Left common carotid artery plus branches (tissue), 1 donor: ENCODE data around the genes PXN and PLA2G1B.

DNA sequence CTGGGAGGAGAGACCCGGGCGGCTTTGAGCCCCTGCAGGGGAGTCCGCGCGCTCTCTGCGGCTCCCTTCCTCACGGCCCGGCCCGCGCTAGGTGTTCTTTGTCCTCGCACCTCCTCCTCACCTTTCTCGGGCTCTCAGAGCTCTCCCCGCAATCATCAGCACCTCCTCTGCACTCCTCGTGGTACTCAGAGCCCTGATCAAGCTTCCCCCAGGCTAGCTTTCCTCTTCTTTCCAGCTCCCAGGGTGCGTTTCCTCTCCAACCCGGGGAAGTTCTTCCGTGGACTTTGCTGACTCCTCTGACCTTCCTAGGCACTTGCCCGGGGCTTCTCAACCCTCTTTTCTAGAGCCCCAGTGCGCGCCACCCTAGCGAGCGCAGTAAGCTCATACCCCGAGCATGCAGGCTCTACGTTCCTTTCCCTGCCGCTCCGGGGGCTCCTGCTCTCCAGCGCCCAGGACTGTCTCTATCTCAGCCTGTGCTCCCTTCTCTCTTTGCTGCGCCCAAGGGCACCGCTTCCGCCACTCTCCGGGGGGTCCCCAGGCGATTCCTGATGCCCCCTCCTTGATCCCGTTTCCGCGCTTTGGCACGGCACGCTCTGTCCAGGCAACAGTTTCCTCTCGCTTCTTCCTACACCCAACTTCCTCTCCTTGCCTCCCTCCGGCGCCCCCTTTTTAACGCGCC is 626 bp downstream of the TMEM233 start:
- PRO-cap: no peak

DNA sequence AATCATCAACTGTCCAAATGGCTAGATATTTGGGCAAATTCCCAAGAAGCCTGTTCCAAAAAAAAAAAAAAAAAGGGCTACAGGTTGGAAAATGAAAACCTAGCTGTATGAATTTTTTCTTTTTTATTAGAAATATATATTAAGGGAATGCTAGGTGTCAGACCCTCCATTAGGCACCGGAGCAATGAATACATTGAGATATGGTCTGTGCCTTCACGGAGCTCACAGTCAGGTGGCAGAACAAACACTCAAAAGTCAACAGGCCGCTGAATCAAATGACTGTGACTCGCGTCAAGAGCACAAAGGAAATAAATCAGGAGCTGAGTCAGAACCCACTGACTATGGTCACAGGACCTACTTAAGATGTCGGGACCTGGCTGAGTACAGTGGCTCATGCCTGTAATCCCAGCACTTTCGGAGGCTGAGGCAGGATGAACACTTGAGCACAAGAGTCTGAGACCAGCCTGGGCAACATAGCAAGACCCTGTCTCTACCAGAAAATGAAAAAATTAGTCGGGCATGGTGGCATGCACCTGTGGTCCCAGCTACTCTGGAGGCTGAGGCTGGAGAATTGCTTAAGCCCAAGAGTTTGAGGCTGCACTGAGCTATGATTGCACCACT is 19.7 kb downstream of the TMEM233 start:
- PRO-cap: no peak

GRCh38 chr12:119678960-119679922 is 11.3 kb downstream of the PRKAB1 start:
- PRO-cap: no peak

- PRO-cap: no peak
Observed at GRCh38 chr12:119683230-119684139, 15.6 kb downstream of the PRKAB1 start.

- PRO-cap: no peak
Observed at GRCh38 chr12:119685198-119685842, 17.4 kb downstream of the PRKAB1 start.

- PRO-cap: no peak
Observed at GRCh38 chr12:119692241-119693667, 24.8 kb downstream of the PRKAB1 start.

GRCh38 chr12:119868816-119869434 is 8.2 kb downstream of the CIT start:
- PRO-cap: no peak

- PRO-cap: no peak
Observed at GRCh38 chr12:120092723-120093720, 23.5 kb downstream of the RAB35 start.

GRCh38 chr12:120193451-120193688 is 1.1 kb downstream of the GCN1 start:
- PRO-cap: no peak

GRCh38 chr12:120229140-120230339 is 28.6 kb upstream of the RPLP0 start:
- PRO-cap: no peak

GRCh38 chr12:120234502-120235350 is 30.8 kb downstream of the PXN start:
- PRO-cap: no peak

DNA sequence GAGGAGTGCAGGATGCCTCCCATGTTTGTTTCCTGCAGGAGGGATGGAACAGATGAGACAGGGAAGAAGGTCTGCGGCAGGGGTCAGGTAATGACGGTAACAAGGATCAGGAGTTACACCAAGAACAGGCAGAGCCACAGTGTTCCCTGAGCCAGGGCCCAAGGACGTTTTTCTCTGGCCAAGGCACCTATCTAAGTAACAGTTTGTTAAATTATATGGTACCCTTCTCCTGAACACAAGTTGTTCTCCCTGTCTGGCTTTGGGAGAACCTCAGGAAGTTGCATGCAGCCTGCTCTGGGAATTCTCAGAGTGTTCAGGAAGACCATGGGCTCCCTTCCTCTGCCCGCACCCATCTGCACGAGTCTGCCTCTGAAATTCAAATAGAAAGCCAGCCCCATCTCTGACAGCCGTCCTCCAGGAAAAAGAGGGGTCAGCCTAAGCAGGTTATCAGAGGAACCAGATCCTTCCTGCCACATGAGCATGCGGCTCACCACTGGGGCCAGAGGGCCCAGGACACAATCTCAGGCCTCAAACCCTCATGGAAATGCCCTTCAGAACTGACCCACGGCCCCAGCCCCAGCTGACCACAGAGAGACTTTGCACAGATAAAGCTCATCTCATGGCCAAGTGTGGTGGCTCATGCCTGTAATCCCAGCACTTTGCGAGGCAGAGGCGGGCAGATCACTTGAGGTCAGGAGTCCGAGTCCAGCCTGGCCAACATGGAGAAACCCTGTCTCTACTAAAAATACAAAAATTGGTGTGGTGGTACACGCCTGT is 23.4 kb downstream of the PXN start:
- PRO-cap: no peak

DNA sequence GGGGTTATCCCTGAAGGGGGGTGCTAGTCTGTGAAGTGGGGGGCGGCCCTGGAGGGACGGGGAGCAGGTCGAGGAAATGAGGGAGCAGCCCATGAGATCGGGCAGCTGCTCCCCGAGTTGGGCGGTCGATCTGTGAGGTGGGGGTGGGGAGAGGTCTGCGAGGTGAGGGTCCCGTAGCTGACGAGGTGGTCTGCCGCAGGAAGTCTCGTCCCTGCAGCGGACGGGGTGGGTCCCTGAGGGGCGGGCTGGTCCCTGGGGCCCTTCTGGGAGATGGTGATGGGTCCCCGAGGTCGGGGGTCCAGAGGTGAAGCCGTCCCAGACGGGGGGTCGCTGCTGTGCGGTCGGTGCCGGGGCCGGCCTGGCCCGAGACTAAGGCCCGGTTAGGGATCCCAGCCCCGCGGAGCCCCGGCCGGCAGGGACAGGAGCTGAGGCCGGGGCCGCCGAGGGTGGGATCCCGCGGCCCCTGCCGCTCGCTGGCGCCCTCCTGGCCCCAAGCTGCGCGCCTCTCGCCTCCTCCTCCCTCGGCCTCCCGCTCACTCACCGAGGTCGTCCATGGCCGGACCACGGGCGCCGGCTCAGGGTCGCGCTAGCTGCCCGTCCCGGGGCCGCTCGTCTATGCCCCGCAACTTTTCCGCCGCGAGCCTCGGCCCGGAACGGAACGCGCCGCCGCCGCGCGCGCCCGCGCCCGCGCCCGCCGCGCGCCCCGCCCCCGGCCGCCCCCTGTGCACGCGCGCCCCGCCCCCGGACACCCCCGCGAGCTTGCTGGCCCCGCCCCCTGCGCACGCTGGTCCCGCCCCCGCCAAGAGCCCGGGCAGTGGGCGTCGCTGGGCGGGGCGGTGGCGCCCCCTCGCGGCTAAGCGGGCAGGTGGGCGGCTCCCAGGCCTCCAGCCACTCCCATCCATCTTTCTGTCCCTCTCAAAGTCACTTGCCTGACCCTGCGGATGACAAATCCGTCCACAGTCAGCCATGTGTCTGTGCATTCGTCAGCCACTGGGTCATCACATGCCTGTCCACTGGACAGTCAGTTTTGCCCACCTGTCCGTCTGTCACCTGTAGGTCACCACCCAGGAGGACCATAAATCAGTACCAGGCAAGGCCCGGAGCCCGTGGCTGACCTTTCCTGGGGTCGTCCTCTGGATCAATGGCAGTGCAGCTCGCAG is at the start of gene PXN:
TSS of gene PXN (minus strand) at position 655 of the 1,160 bp plus-strand sequence.
- PRO-cap: unidirectional peak, minus-strand start at position 655 of the sequence; unidirectional peak, minus-strand start at position 720 of the sequence

- PRO-cap: no peak
Observed at GRCh38 chr12:120292487-120293411, 9.4 kb upstream of the SIRT4 start.

GRCh38 chr12:120327476-120328147 is at the start of gene PLA2G1B:
Gene PLA2G1B, minus strand, starts transcription at chr12:120327779.
- PRO-cap: no peak

DNA sequence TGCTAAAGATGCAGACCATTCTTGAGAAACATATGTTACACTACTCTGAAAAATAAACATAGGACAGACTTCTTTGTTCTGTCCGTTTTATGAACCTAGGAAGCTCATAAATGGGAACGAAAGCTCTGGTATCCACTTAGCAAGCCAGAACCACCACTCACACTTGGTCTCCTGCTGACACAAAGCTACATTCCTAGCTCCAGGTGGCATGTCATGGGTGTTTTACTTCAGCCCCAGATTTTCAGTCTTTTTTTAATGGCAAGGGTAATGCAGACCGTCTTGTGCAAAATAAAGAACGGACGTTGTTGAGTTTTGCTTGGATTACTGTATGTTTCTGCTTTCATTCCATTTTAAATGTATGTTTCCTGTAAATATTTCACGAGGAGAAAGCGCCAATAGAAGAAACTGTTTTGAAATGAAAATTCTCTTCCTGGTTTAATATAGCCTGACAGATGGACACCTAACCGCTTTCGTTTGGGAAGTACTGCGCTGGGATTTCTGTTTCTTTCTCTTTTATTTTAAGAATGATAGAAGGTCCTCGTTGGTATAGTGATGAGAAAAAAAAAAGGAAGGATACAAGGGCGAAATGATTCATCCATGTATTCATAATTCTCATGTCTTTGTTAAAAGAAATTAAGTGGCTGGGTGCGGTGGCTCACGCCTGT is 836 bp upstream of the COQ5 start:
- PRO-cap: no peak

GRCh38 chr12:120535145-120535614 is 1.0 kb downstream of the RNF10 start:
- PRO-cap: no peak

DNA sequence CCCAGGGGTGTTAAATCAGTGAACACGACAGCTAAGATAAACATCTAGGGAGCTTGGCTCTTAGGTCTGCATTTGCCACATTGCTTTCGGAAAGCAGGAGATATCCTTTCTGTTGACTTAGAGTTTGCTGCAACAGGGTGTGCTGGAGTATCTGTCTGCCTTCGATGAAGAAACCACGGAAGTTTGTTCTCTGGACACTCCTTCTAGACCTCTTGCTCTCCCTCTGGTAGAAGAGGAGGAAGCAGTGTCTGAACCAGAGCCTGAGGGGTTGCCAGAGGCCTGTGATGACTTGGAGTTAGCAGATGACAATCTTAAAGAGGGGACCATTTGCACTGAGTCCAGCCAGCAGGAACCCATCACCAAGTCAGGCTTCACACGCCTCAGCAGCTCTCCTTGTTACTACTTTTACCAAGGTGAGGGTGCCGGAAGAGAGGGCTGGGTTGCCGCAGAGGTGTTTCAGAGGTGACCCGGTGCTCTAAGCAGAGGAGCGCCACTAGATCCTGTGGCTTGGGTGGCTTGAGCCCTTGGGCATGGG is 17.9 kb downstream of the POP5 start:
- PRO-cap: no peak

GRCh38 chr12:120684470-120684824 is 2.5 kb upstream of the MLEC start:
- PRO-cap: no peak

- PRO-cap: no peak
Observed at GRCh38 chr12:120742092-120742464, 16.5 kb downstream of the ACADS start.